ReNcell CX (cell line): ENCODE measurements around the genes GNB1, TMEM52 and FAAP20.

- PRO-cap: no peak
These were observed 42.3 kb downstream of the GNB1 start for GRCh38 chr1:1848441-1849107.

DNA sequence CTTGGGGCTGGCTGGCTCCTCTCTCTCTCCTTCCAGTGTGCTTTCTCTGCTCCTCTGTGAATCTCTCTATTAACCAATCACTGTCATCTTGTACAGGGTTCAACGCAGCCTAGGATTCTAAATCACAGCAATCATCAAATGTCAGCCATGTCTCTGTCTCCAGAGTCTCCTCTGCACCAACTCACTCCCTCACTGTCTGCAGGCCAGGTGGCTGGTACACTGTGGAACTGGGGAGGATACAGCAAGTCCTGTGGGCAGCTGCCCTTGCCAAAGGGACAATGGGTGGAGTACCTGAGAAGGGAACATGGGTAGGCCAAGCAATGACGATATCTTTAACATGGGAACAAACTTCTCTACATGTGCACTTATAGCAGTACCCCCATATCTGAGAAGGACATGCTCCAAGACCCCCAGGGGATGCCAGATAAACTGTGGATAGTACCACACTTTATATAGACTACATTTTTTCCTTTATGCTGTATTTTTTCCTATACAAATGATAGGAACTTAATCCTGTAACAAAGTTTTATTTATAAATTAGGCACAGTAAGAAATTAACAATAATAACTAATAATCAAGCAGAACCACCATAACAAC is 33.5 kb downstream of the GNB1 start:
- PRO-cap: no peak

GRCh38 chr1:1890678-1891148 is at the start of gene GNB1:
Gene GNB1, minus strand, starts transcription at chr1:1891087.
- PRO-cap: bidirectional peak, plus-strand start at chr1:1891203, minus-strand start at chr1:1891064

DNA sequence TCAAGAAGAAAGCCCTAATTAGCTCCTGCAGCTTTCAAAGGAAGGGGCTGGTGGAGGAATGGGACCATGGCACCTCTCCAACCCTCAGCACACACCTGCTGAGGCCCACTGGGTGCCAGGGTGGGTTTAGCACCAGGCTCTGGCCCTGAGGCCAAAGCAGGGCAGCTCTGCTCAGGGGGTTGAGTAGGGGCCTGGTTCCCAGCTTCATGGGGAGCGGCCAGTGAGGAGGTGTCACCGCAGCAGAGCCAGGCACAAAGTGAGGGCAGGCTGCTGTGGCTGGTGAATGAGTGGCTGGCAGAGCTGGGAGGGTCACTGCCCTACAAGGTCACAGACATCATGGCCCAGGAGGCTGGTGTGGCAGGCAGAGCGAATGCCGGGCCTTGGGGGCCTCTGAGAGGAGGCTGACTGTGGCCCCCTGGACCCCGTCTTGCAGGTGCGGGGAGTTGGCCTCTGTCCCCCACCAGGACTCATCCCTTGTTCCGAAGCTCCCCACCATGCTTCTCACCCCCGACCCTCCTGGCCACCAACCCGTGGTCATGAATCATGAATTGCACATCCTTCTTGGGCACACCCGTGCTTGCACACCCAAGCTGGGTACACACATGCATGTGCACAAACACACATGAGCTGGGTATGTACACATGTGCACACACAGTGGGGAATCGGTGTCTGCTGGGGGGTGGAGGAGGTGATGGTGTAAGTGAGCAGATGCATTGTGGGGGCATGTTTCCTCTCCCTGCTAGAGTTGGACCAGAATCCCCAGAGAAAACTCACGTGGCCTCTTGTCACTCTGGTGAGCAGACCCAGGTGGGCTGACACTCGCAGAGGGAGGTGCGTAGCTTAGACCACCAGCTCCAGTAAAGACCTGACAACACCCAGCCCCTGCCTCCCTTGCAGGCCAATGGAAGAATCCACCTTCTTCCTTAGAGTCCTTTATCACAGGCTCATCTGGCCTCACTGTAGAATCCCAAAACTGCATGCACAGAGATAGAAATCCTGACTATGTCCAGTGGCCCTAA is 4.8 kb upstream of the GNB1 start:
- PRO-cap: no peak

DNA sequence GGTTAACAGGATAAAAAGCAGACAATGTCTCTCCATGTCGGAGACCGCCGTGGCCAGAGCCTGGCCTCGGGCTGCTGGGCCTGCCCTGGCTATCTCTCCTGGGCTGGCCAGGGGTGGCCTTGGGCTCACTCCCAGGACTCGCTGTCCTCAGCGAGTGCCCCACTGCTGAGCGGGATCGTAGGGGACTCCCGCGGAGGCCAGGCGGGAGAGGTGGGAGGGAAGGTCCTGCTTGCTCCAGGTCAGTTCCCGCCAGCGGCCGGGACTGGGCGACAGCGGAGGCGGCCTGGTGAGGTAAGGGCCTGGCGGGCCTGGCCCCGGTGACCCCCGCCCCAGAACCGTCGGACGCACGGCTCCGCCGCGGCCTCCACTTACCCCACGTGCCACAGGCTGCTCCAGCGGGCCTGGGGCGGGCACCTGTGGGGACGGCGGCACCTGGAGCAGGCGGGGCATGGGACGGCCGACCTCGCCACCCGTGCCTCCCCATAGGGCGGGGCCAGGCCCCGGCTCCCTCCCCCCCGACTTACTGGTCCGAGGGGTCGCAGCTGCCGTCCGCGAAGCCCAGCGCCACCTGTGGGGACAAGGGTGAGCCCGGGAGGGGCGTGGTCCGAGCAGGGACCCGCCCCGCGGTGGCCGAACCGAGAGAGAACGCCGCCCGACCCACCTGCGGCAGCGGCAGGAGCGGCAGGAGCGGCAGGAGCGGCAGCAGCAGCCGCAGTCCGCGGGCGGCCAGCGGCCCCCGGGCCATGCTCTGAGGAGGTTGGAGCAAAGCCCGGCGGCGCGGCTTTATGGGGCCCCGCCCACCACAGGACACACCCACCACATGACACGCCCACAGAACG is at the start of gene TMEM52:
Gene TMEM52, minus strand, starts transcription at position 759 of the 839 bp plus-strand sequence.
- PRO-cap: unidirectional peak, minus-strand start at position 744 of the sequence

DNA sequence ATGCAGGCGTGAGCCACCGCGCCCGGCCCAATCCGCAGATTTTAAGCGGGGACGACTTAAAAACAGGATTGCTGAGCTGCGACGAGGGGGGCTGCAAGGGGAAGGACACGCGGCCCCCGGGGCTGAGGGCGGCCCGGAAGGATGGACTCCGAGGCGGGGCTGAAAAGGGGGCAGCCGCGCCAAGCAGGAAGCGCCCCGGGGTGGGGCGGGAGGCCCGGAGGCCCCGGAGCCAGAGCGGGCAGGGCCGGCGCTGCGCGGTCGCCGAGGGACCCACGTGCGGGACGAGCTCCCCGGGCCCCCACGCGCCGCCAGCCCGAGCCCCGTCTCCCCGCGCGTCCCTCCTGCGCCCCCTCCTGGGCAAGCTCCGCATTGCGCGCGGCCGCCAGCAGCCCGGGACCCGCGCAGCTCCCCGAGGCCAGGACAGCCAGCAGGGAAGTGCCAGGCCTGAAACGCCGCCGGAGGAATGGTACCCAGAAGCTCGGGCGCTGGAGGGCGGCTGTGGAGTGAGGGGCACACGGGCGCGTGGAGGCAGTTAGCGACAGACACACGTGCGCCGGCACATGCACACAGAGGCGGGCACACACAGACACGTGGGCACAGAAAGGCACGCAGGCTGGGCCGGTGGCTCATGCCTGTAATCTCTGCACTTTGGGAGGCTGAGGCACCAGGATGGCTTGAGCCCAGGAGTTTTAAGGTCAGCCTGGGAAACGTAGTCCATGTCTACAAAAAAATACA is 5.4 kb upstream of the PRKCZ start:
- PRO-cap: unidirectional peak, minus-strand start at position 321 of the sequence

GRCh38 chr1:2046838-2047992 is 3.0 kb upstream of the PRKCZ start:
- PRO-cap: no peak

DNA sequence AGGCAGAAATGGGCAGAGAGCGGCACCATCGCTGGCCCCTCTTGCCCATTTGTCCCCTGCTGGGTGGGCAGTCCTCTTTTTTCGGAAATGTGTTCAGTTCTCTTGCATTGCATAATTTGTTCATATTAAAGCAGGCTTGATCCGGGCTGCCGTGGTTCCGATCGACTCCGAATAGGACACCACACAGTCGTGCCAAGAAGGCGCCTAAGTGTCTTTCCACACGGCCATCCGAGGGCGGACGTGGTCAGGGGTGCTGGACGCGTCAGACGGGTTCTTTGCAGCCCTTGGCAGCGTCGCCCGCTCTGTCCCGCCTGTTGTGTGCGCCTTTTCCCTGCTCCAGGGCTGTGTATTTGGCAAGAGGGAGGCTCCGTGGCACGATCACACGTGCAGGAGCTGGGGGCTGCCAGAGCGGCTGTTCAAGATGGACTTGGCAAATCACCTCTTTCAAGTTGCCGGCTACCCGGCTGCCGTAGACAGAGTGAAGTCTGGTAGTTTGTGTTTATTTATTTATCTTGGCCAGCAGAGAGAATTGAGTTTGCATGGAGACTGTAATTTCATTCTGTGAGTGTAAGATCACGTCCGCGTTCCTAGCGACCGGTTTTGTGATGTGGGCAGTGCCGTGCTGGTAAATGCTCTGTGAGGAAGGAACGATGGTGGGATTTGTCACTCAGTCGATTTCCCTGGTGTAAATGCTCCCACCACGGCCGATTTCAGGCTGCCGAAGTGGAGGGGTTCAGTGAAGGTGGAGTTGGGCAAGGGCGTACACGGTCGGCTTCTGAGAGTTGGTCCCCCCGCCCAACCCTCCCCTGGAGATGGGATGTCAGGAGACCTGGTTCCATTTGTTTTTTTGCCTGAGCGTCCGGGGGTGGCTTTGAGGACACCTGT is 31.9 kb downstream of the PRKCZ start:
- PRO-cap: no peak

DNA sequence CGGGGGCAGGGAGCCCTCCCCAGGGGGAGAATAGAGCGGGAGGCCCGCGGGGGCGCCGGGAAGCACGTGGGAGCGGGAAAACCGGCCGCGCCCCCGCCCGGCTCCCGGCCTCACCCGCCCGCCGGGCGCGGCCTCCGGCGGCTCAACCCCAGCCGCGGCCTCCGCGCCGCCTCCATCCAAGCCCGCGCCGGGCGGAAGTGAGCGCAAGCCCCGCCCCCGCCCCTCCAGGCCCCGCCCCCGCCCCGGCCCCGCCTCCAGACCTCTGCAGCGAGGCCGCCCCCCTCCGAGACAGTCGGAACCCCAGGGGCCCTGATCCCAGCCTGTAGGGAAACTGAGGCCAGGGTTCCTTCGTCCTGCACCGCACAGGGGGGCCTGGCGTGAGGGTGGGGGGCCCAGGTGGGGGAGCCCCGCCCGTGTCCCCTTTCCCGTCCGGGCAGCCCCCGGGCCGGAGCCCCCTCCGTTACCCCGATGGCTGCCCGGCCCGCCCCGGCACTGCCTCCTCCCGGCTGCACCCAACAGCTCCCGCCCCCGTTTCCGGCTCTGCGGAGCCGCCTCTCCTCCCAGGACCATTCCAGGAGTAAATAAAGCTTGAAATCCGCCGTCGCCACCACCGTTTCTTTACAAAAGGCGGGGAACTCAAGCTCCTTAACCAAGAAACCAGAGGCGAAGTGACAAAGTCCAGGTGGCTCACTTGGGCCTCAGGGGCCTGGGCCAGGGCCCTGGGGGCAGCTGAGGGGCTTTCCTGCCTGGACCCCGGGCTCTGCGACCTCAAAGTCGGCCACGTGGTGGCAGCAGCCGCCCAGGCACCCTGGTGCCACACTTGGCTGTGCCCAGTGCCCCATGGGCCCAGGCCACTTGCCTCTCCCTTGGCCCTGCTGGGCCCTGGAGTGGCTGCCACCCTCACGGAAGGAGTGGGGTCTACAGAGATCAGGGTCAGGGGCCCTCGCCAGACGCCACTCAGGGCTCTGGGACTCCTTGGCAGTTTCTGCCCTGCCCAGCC is at the start of gene FAAP20:
Gene FAAP20, minus strand, starts transcription at position 199 of the 1,000 bp plus-strand sequence.
- PRO-cap: bidirectional peak, plus-strand start at position 271 of the sequence, minus-strand start at position 126 of the sequence; bidirectional peak, plus-strand start at position 616 of the sequence, minus-strand start at position 488 of the sequence

GRCh38 chr1:2213547-2213675 is 14.7 kb upstream of the SKI start:
- PRO-cap: no peak

DNA sequence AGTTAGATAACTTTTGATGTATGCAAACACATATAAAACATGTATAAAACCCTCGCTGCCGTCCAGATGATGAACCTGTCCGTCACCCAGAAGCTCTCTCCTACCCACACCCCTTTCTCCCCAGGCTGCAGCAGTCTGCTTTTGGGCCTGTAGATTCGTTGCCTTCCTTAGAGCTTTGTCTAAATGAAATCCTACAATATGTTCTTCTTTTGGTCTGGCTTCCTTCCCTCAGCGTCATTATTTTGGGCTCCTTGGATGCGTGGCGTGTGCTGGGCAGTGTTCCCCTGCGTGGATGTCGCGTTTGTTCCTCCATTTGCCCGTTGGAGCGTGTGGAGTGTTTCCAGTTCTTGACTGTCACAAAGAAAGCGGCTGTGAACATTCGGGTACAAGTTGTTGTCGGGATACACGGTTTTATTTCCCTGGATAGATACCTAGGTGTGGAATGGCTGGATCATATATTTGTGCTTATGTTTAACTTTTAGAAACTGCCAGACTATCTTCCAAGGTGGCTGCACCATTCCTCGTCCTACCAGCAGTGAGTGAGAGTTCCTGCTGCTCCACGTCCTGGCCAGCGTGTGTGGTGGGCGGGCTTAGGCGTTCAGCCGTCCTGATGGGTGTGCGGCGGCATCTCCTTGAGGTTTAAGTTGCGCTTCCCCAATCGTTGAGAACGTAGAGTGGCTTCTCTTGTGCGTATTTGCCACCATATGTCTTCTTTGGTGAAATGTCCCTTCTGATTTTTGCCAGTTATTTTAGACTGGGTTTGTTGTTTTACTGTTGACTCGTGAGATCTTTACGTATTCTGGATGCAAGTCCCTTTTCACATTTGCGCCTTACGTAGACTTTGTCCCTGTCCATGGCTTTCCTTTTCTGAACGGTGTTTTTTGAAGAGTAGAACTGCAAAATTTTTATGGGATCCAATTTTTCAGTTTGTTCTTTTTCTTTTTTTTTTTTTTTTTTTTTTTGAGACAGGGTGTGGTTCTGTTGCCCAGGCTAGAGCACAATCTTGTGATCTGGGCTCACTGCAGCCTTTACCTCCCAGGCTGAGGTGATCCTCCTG is 31.8 kb downstream of the SKI start:
- PRO-cap: no peak

- PRO-cap: no peak
These were observed 46.2 kb downstream of the SKI start for GRCh38 chr1:2274113-2275011.

DNA sequence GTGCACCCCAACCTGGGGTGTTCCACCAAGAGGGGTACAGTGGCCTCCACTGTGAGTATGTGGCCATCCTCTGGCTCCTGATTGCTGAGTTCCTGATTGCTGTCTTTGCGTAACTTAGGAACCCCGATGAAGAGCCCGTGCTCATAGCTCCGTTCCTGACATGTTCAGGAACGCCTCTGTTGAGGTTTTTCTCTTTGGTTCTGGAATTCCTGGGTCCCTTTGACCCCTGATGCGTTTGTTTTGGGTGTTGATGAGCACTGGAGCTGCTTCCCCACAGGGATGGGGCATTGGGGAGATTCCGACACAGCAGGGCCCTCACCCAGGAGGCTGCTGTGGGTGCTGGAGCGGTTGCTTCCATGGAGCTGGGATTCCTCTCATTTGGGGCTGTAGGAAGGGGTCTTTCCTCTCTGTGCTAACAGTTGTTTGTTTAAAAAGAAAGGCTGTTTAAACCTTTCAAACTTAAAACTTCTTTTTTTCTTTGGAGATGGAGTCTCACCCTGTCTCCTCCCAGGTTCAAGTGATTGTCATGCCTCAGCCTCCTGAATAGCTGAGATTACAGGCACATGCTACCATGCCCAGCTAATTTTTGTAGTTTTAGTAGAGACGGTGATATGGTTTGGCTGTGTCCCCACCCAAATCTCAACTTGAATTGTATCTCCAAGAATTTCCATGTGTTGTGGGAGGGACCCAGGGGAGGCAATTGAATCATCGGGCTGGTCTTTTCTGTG is 48.7 kb downstream of the SKI start:
- PRO-cap: no peak

GRCh38 chr1:2278003-2278718 is 50.0 kb downstream of the SKI start:
- PRO-cap: no peak

GRCh38 chr1:2289999-2290625 is 62.0 kb downstream of the SKI start:
- PRO-cap: no peak

- PRO-cap: no peak
These were observed 72.9 kb downstream of the SKI start for GRCh38 chr1:2300734-2301614.

GRCh38 chr1:2393325-2394581 is 2.1 kb downstream of the RER1 start:
- PRO-cap: no peak

DNA sequence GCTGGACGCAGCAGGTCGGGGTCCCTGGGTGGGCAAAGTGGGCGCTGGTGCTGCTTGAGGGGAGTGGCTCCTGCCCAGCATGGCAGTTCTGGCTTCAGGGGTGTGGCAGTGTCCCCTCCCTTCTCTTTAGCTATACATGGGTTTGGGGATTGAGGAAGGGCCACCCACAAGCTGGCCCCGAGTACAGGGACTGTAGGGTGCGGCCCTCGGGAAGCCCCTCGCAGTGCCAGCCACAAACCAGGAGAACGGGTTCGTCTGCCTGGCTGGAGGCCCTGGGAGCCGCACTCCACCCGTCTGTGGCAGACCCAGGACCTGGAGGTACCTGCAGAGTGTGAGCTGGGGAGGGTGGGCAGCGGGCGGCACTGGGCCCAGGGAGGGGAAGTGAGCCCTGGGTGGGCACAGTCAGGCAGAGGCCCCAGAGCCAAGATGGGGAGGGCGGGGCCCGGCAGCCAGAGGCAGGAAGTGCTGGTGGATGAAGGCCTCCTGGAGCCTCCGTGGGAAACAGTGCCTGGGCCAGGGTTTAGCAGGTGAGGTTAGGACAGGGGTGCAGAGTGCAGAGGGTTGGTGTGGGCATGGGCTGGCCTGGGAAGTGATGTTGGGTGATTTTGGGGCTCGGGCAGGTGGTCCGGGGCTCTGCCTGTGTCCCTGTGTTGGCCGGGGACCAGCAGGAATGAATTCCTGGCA is 4.0 kb upstream of the PEX10 start:
- PRO-cap: no peak

DNA sequence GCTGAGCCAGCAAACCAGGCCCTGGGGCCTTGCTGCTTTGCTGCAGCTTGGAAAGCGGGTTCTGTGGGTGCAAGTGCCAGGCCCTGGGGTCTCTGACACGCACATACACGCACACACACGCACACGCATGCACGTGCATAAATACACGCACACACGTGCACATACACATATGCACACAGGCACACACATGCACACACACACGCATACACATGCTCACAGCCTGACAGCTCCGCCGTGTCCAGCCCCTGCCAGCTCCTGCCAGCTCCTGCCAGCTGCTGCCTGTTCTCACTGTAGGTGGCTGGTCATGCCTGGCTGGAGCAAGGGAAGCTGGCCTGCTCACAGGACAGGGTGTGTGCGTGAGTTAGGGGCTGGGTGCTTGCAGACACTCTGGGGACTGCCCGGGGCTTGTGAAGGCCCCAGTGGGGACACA is 4.8 kb downstream of the PLCH2 start:
- PRO-cap: no peak

DNA sequence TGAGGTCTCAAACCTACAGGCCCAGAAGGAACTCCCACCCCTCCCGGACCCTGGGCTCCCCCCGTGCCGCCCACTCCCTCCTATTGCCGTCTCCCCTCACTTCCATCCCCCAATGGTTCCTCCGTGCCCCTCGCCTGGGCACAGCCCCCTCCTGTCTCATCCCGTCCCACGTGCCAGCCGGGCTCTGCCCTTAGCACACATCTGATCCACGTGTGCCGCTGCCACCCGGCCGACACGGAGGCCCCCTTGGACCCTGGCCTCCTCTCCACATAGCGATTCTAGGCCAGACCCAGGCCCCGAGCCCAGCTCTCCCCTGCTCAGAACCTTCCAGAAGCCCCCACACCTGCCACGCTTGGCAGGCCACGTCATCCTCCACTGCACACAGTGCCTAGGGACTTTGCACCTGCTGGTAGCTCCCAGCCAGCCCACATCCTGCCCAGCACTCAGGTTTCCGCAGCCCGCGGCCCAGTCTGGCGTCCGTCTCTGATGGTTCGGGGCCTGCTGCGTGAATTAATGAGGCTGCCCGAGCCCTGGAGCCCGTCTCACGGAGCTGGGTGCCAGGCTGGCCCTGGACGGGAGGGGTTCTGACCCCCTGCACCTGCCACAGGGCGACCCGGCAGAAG is 20.0 kb downstream of the PLCH2 start:
- PRO-cap: no peak